Choroid plexus epithelial cell (primary cell): Measurements from ENCODE around the genes OPTN, HSPA14, DCLRE1C and ITGA8.

- RRBS, result no CpG with 5 or more reads among the region's 13 CpGs
Observed at GRCh38 chr10:12609082-12609898, 259.9 kb downstream of the CAMK1D start.

GRCh38 chr10:12909938-12910137 is 91.7 kb downstream of the CCDC3 start:
- RRBS, result no CpG with 5 or more reads among the region's 3 CpGs

DNA sequence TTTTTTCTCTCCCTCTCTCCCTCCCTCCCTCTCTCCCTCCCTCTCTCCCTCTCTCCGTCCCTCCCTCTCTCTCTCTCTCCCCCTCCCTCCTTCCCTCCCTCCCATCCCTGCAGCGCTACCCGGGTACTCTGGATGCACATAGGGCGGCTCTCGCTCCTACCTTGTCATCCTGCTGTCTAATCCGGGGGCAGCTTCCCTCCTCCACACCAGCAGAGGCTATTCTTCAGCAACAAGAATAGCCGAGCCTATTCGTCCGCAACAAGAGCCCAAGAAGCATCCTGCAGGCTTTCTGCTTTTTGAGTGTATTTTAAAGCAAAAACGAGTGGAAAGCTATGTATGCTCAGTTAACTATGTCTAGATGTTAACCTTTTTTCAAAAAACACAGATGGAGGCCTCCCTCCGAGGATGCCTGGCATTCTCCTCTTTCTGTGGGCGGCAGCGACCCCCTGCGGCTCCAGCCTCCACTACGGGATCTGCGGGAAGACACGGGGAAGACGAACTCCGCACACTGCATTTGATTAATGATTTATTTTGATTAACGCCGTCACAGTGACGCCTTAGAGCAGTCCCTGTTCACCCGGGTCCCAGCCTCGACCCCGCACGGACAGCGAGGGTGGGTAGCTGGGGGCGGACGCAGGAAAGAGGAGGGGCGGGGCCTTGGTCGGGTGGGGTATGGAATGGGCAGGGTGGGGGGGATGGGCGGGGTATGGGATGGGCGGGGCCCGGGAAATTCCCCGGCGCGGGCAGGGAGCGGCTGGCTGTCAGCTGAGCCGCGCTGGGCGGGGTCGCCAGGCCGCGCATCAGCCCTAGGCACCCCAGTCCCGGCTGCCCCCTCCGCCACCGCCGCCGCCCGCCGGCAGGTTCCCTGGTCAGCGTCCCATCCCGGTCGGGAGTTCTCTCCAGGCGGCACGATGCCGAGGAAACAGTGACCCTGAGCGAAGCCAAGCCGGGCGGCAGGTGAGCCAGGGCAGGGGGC is at the start of gene OPTN:
Gene OPTN, plus strand, starts transcription at position 818 of the 976 bp plus-strand sequence.
- RRBS, result 2% methylated on average over 19 of the region's 60 CpGs

DNA sequence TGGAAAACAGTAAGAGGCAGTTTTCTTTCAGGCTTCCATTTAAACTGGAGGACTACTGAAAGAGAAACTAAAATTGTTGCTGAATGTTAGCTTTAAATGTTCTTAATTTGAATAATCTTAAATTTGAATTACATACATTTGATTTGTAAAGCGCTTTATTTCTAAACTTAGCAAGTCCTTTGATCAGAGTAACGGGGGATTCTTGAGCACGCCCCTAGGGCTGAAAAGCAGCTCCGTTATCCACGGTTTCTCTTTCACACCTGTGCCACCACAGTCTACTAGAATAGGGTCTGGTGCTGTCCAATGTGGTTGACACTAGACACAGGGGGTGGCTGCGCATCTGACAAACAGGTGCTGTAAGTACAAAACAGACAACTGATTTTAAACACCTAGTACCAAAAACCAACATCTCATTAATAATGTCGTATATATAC is 7.5 kb downstream of the SEPHS1 start:
- RRBS, result no CpG with 5 or more reads among the region's 7 CpGs

GRCh38 chr10:13536623-13537083 is 7.8 kb upstream of the BEND7 start:
- RRBS, result no CpG with 5 or more reads among the region's 4 CpGs

DNA sequence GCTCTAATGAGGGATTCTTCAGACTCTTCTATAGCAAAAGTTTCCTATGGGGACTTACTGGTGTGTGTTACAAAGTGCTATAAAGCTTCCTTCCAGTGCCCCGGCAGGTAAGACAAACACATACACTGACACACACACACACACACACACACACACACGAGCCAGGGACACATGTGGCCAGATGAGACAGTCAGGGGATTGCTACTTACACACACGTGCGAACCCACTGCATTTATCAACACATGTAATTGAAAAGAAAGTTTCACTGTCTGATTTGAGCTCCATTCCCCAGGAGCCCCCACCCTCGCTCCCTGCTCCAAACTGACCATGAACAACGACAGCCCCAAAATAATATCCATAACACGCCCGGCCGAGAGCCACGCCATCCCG is 119.9 kb downstream of the PRPF18 start:
- RRBS, result no CpG with 5 or more reads among the region's 11 CpGs

DNA sequence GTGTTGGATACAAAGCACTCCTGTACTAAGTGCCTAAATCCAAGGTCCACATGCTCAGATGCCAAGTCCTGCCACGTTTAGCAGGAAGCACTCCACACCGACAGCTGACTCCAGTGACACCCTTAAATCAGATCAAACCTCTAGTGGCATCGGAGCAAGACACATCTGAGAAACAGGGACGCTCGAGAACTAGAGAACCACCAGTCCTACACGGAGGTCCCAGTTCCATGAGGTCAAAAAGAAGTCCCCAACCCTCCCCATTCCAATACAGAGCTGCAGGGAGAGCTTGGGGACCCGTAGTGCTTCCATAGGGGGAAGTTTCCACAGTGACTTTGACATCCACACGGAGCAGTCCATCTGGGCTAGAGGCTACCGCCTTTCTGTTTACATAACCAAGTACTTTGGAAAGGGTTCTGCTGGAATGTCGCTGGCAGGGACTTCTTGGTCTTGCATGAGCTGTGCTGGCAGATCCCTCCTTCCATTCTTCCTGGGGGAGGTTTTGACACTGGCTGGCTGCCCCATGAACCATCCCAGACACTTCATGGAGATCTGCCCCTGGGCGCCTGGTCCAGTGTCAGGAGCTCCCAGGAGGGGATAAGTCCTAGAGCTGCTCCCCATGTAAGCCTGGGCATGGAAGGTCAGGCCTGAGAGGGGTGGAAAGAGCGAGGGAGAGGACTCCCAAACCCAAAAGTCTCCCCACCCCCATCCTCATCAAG is 290.7 kb downstream of the PRPF18 start:
- RRBS, result no CpG with 5 or more reads among the region's 12 CpGs

- RRBS, result no CpG with 5 or more reads among the region's 13 CpGs
Observed at GRCh38 chr10:13956715-13957448, 370.1 kb downstream of the PRPF18 start.

DNA sequence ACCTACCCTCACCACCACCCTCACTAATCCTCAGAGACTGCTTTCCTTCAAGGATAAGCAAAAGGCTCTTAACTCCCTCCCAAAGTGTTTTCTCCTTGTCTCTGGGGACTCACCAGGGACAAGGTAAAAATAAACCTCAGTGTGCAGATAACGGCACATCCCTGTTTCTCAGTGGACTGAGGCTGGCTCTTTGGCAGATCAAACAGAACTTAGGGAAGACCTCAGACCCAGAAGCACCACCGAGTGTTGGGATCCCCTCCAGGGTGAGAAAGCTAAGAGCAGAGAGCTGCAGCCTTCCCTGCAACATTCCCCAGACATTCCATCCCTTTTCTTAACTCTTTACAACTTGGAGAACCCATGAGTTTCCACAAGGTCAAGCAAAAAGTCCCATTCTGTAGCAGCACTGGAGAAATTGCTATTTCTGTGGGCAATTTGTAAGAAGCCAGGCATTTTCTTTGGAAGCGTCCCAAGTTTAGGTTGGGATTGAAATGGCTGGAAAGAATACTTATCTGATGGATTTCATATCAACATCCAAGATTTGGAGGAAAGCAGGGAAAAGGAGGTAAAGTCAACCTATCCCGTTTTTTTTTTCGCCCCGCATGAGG is 358.7 kb downstream of the FRMD4A start:
- RRBS, result no CpG with 5 or more reads among the region's 6 CpGs

- RRBS, result no CpG with 5 or more reads among the region's 19 CpGs
Observed at GRCh38 chr10:14153455-14154118, 177.1 kb downstream of the FRMD4A start.

- RRBS, result no CpG with 5 or more reads among the region's 9 CpGs
Observed at GRCh38 chr10:14546764-14547501, 216.2 kb upstream of the FRMD4A start.

- RRBS, result no CpG with 5 or more reads among the region's 5 CpGs
Observed at GRCh38 chr10:14645129-14645670, 129.5 kb downstream of the FAM107B start.

GRCh38 chr10:14837922-14838742 is at the start of gene HSPA14:
HSPA14 (plus strand) TSS chr10:14838306.
- RRBS, result 1% methylated on average over 32 of the region's 82 CpGs

- RRBS, result no CpG with 5 or more reads among the region's 33 CpGs
Observed at GRCh38 chr10:14953247-14953970, 487 bp downstream of the DCLRE1C start.

DNA sequence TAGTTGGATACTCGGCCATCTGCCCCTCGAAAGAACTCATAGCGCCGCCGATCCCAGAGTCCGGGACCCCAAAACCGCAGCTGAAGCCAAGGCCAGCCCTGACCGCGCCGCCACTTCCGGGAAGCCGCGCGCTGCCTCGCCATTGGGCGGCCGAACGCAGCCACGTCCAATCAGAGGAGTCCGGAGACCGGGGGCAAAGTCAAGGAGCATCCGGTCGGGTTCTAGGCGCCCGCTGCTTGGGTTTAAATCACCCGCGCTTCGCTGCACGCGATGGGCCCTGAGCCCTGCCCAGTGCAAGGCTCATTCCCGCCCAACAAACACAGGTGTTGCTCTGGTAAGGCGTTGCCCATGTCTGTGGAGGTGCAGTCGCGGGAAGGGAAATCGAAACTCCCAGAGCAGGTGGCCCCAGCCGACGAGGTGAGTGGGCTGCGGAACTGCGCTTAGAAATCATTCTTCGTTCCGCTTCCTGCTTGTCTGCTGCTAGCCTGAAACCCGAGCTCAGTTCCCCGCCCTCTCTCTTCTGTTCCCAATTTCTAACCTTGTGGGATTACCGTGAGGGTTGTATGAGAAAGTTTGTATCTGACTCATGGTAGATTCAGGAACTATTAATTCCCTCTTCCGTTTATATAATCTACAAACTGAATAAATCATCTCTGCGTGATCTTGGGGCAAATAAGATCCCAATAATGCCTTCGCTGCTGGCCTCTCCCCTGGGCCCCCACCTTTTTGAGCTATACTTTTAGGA is at the start of gene DCLRE1C:
Gene DCLRE1C, minus strand, starts transcription at position 126 of the 745 bp plus-strand sequence.
- RRBS, result under 1% methylated on average over 15 of the region's 47 CpGs

DNA sequence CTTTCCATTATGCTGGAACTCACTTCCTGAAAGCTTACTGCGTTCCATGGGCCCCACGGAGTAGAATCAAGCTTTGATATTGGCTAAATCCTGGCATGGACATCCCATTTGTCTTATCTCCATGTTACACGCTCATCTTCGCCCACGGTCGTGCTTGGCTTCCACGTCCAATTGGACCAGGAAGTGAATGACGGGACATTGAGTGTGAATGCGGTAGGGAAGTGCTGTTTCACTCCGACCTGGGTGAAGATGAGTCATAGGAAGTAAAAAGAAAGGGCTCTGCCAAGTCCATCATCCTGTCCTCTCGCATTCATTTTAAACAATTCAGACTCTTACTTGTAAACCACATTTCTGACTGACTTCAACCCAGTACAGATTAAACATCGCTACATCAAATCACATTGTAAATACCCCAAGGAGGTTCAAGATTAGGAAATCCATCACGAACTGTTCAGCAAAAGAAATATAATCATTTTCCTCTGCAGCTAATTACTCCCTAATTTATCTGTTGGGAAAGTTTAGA is 45.4 kb downstream of the FAM171A1 start:
- RRBS, result no CpG with 5 or more reads among the region's 13 CpGs

GRCh38 chr10:15369481-15370718 is 1.2 kb downstream of the FAM171A1 start:
- RRBS, result 1% methylated on average over 32 of the region's 68 CpGs

- RRBS, result no CpG with 5 or more reads among the region's 3 CpGs
Observed at GRCh38 chr10:15529002-15529331, 157.9 kb upstream of the FAM171A1 start.

- RRBS, result 2% methylated on average over 26 of the region's 67 CpGs
Observed at GRCh38 chr10:15719572-15720519, at the start of gene ITGA8. ITGA8 (minus strand) TSS chr10:15719922.

DNA sequence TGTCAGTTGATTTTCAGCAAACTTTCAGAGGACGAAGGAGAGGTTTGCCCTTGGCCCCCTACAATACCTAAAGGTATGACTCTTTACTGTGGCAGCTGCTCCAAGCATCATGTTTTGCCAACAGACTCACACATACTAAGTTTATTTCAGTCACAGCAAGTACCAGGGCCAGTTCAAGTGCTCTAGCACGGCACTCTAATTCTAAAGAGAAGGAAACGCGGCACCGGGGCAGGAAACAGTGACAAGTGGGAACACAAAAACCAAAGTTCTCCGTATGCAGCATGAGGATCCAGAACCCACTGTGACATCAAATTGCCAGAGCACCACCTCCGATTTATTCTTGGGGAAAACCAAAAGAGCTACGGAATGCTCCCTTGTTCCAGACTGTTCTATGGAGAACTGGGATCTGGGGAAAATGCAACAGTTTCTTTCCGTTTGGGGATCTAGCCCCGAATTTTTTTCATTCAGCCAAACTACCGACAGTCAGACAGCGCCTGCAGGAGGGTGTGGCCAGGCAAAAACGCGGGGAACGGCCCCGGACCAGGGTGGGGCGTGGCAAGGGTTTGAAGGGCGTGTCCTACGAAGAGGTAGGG is 430 bp upstream of the PTER start:
- RRBS, result no CpG with 5 or more reads among the region's 19 CpGs